WTC11 (cell line): ENCODE measurements around a stretch of chr17.

DNA sequence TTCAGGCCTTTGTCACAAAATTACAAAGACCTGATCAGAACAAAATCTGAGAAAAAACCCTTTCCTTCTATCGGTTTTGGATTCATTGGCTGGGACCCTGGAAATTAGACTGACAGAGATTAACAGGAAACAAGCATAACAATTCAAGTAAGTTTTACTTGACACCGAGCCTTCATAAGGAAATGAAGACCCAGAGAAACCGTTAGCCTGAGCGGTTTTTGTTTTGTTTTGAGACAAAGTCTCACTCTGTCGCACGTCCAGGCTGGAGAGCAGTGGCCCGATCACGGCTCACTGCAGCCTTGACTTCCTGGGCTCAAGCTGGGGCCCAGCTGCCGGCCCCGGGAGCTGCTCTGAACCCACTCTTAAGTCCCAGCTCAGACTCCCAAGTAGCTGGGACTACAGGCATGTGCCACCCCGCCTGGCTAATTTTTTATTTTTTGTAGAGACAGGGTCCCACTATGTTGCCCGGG lies 180.8 kb downstream of the SEPTIN9 start:
- PRO-cap, result no peak

- PRO-cap, result no peak
These were observed 190.6 kb downstream of the SEPTIN9 start for GRCh38 chr17:77471667-77472540.

GRCh38 chr17:77489670-77490471 lies 208.6 kb downstream of the SEPTIN9 start:
- PRO-cap, result no peak

GRCh38 chr17:77550775-77551246 lies 269.5 kb downstream of the SEPTIN9 start:
- PRO-cap, result unidirectional peak, minus-strand start at chr17:77551024

DNA sequence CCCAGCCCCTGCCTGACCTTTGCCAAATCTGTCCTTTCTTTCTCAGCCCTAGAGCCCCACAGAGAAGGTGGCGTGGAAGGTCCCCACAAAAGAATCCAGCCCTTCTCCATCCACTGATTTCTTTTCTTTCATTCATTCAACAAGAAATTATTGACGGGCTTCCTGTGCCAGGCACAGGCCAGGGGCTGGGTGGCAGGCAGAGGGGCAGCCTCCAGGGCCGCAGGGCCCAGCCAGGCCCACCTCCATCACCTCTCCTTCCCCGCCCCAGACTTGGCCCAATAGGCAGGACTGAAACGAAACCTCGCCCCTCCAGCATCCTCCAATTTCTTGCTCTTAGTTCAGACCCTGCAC lies 79.0 kb upstream of the TNRC6C start:
- PRO-cap, result no peak

DNA sequence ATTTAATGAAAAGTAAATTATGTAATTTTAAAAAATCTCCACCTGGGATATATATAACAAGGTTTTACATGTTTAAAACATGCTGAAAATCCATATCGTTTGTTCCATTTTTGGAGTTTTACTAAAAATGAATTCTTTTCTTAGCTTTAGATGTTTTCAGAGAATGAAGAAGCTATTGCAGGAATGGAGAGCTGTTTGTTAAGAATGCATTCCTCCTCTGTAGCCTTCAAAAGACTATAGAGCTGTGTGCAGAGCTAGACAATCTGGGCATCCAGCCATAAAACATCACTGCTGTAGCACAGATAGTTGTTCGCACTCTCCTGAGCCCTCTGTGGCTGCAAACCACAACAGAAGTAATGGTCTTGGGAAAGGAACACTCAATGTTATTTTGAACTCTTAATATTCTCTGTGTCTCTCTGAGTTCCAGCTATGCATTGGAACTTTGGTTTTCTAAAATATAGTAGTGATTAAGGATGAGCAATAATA lies 4.9 kb downstream of the TNRC6C start:
- PRO-cap, result no peak

GRCh38 chr17:77995070-77995534 lies 36.6 kb downstream of the TNRC6C start:
- PRO-cap, result no peak

GRCh38 chr17:78050650-78051201 lies 77.8 kb downstream of the TMC6 start:
- PRO-cap, result no peak

DNA sequence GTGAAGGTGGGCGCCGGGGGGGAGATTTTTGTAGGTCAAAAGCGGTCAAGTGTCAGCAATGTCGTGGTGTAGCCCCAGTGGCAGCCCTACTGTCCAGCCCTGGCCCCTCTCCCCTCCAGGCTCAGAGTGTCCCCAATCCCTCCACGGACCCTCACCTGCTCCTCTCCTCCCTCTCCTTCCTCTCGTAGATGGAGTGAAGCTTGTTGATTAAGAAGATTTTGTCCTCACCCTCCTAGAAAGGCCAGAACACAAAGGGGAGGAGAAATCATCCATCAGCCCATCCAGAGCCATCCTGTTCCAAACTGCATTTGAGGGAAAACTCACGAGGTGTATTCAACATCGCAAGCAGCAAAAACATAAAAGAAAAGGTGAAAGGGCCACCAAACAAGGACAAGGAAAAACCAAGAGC lies 15.2 kb downstream of the TMC6 start:
- PRO-cap, result no peak

DNA sequence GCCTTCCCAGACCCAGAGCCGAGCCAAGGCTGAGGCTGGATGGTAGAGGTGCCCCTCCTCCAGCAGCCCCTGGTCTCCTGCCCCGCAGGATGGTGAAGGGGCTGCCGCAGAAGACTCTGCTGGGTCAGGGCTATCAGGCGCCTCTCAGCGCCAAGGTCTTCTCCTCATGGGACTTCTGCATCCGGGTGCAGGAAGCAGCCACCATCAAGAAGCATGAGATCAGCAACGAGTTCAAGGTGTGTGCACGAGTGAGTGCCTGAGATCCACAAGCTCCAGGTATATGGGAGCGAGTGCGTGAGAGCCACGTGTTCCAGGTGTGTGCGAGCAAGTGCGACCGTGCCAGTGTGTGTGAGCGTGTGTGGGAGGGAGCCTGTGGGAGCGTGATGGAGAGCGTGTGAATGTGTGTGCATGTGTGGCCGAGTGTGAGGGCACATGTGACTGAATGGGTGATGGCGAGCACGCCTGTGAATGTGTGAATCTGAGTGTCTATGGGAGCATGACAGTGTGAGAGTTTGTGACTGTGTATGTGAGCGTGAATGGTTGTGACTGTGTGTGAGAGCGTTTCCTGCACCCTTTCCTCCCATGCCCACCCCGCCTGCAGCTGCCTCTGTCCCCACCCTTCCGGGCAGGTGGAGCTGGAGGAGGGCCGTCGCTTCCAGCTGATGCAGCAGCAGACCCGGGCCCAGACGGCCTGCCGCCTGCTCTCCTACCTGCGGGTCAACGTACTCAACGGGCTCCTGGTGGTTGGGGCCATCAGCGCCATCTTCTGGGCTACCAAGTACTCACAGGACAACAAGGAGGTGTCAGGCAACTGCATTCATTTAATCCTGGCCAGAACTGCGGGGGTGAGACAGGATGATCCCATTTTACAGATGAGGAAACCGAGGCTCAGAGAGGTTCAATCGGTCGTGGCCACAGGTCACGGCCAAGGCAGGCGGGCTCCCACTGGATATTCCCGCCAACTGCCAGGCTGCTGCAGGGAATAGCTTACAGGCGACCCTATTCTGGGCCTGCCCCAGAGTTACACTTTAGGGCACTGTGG lies 3.5 kb downstream of the TMC8 start:
- PRO-cap, result no peak

- PRO-cap, result no peak
These were observed 5.5 kb downstream of the SYNGR2 start for GRCh38 chr17:78173898-78174235.

DNA sequence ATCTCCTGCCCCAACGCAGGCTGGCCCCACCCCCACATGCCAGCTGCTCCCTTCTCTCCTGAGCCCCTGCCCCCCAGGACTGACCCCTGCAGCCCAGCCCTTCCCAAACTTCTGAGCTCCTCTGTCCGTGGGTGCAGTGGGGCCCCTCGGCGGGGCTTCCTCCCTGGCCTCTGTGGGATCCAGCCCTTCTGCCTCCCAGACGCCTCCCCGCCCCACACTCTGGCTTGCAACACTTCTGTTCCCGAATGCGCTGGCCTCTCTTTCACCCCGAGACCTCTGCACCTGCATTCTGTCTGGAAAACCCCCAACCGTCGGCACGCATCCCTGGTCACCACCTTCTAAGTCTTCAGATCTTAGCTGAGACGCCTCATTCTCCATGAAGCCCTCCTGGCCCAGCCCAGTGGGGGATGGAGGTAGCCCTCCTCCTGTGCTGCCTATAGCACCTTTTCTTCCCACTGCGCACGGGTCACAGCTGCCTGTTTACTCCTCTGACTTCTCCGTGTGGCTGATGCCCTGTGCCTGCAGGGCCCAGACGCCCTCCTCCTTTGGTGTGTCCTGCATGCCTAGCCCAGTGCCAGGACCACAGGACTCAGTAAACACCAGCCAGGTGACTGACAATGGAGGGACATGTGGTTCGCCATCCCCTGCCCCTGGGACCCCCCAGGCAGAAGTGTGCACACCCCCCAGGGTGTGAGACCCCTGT lies 26.5 kb downstream of the TMEM235 start:
- PRO-cap, result no peak

DNA sequence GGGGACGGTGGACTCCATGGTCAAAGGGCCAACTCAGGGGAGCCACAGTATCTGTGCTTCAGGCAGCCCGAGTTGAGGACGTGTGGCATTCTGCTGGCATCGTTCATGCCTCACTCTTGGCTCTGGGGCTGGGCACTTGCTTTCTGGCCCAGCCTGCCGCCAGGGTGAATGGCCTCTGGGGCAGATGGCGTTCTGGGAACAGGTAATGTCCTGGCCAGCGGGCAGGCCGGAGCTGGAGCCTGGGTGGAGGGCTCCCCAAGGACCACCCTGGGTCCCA lies 60.5 kb downstream of the TMEM235 start:
- PRO-cap, result no peak

- PRO-cap, result unidirectional peak, minus-strand start at chr17:78316879
These were observed 43.0 kb downstream of the SOCS3 start for GRCh38 chr17:78316766-78317416.

DNA sequence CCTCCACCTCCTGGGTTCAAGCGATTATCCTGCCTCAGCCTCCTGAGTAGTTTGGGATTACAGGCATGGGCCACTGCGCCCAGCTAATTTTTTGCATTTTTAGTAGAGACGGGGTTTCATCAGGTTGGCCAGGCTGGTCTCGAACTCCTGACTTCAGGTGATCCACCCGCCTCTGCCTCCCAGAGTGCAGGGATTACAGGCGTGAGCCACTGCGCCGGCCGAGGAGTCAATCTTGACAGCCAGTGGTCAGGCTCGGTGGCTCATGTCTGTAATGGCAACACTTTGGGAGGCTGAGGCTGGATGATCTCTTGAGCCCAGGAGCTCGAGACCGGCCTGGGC lies 704 bp upstream of the PGS1 start:
- PRO-cap, result no peak

DNA sequence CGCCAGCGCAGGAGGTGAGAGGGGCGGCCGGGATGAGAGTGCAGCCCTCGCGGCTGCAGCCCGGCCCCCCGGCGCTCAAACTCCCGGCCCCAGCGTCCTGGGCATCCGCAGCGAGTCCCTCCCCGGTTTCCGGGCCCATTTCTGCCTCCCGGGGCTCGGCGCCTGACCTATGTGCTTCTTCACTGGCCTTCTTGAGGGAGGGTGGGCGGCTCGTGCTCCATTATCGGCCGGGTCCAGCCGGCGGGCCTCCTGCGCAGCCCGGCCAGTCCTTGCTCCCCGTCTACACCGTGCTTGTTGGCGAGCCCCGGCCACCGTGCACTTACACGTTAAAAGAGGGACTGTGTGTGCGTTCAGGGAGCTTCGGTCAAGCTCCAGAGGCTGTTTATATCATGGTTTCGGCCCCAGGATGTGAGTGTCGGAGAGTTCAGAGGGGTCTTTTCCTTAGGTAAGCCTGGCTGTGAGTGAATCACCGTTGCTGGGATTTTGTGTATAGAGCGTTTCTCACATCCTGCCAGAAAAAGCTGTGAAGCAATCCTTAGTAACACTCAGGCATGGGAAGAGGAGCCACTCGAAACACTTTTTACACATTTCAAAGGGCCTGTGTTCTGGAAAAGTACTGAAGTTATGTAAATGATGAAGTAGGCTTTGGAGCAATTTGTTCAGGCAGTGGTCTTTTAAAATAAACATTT lies 490 bp downstream of the PGS1 start:
- PRO-cap, result bidirectional peak, plus-strand start at position 139 of the sequence, minus-strand start at position 99 of the sequence; unidirectional peak, minus-strand start at position 463 of the sequence

GRCh38 chr17:78419972-78420682 lies 41.7 kb downstream of the PGS1 start:
- PRO-cap, result no peak

DNA sequence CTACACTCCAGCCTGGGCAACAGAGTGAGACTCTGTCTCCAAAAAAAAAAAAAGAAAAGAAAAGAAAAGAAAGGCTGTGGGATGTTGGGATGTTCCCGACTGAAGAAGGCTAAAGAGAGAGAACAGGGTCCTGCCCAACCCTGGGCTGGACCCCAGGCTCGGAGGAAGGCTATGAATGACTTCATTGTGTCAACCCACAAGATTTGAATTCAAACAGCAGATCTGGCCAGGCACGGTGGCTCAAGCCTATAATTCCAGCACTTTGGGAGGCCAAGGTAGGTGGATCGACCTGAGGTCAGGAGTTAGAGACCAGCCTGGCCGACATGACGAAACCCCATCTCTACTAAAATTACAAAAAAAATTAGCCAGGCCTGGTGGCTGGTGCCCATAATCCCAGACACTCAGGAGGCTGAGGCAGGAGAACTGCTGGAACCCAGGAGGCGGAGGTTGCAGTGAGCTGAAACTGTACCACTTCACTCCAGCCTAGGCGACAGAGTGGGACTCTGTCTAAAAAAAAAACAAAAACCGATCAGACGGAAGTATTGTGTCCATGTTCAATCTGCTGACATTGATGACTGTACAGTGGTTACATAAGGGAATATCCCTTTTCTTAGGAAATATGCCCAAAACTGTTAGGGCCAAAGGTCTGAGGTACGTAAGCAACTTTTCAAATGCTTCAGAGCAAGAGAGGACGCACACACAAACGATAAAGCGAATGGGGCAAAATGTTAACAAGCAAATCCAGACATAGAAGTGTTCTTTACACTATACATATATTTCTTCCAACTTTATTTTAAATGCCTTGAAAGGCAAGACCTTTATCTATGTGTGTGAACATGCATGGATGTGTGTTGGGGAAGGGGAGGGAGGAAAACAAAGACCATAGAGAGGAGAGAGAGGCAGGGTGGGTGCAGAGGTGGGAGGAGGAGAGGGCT lies 69.7 kb upstream of the DNAH17 start:
- PRO-cap, result no peak

DNA sequence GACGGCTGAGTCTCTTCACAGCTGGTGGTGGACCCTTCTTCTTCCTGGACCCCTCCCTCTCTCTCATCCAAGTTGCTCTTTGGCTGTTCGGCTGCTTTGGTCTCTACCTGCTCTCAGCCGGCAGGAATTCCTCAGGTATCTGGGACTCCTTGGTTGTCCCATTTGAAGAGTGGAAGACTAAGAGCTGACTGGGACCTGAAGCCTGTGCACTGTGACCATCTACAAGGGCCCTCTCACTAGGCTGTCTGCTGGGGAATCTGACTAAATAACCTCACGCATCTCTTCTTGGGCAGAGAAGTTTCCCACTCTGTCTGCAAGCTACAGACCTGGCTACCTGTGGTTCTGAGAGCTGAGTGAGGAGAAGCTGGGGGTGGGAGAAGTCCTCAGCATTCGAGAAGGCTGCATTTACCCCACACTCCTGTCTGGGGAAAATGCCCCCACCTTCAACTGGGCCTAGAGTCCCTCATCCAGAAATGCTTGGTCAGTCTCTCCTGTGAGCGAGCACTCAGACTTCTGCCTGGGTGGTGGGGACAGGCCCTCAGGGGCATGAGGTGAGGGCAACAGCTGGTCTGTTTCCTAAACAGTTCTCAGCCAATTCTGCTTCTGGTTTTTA lies 98.8 kb downstream of the CYTH1 start:
- PRO-cap, result no peak

GRCh38 chr17:78717731-78717975 lies 64.4 kb downstream of the CYTH1 start:
- PRO-cap, result no peak